ENCODE measurements around the genes UCP2, XRRA1 and UVRAG.

DNA sequence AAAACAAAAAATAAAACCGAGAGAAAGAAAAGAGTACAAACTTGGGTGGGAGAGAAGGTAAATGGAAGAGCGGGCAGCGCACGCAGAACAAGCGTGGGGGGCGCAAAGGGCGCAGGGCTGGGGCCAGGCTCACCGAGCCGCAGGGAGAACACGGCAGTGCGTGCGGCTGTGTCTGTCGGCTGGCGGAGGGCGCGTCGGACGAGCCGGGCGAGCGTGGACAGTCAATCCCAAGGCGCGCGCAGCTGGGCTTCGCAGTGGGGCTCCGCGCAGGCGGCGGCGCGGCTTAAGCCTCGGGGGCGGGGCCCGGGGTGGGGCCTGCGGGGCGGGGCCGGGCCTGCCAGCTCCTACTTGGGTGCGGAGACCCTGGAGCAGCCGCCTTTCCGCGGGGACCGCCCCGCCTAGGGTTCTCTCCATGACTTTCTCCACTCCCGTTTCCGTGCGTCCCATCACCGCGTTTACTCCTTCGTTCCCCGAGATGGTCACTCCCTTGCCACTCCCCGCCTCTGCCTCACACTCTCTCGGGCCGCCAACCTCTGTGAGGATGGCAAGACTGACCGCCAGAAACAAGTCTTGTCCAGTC lies at the start of gene UCP2:
Gene UCP2, minus strand, starts transcription at position 256 of the 580 bp plus-strand sequence.
- PRO-cap, result bidirectional peak, plus-strand start at position 375 of the sequence, minus-strand start at position 193 of the sequence
- RAMPAGE, long total RNA, 5 experiments, result start-site peak on the minus strand in 4 of 5 experiments, centred at positions 247 to 318 of the sequence, 35 to 164 reads per replicate
- RRBS, result 1% methylated on average over 13 of the region's 54 CpGs

DNA sequence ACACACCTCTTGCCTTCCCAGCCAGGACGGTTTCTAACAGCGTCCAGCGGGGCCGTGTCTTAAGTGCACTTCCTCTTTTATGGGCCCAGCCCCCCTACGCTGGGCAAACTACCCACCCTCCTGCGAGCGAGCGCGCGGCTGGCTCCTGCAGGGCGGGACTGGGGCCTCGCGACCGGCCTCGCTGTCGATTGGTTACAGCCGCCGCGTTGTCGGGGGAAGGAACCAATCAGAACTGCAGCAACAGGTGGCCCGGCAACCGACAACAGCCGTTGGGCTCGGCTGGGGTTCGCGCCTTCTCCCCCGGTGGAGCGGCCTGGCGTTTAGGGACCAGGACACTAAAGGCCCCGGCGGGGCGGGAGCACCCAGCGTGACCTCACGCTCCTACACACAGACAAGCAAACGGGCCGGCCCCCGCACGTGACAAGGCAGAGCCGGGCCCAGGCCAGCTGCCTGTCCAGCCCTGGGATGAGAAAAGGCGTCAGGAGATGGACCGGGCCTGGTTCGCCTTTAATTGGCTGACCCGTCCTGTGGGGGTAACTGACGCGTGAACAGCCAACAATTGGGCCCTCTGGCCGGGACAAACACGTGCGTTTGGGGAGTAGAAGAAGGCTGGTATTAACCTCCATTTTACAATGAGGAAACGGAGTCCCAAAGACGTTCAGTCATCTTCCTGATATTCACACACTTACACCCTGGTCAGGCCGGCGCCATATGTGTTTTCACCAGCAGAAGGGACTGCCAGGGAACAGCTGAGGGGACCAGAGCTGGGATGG lies 711 bp upstream of the UCP2 start:
- PRO-cap, result bidirectional peak, plus-strand start at position 471 of the sequence, minus-strand start at position 160 of the sequence
- RAMPAGE, long total RNA, 5 experiments, result start-site peak on the minus strand in 1 of 5 experiments, centred at position 26 of the sequence, 8 reads per replicate
- RRBS, result 3% methylated on average over 31 of the region's 52 CpGs

- PRO-cap, result no peak
- RAMPAGE, long total RNA, 5 experiments, result no peak in any of the 5 experiments
- RRBS, result no CpG with 5 or more reads among the region's 4 CpGs
Measured at GRCh38 chr11:74007940-74008334, 948 bp downstream of the UCP3 start.

GRCh38 chr11:74461821-74462651 lies 5.3 kb downstream of the KCNE3 start:
- PRO-cap, result bidirectional peak, plus-strand start at chr11:74462291, minus-strand start at chr11:74462158
- RAMPAGE, long total RNA, 5 experiments, result no peak in any of the 5 experiments
- RRBS, result no CpG with 5 or more reads among the region's 5 CpGs

GRCh38 chr11:74681816-74682256 lies 49.4 kb downstream of the CHRDL2 start:
- PRO-cap, result no peak
- RAMPAGE, long total RNA, 5 experiments, result no peak in any of the 5 experiments
- RRBS, result no CpG with 5 or more reads among the region's 5 CpGs

DNA sequence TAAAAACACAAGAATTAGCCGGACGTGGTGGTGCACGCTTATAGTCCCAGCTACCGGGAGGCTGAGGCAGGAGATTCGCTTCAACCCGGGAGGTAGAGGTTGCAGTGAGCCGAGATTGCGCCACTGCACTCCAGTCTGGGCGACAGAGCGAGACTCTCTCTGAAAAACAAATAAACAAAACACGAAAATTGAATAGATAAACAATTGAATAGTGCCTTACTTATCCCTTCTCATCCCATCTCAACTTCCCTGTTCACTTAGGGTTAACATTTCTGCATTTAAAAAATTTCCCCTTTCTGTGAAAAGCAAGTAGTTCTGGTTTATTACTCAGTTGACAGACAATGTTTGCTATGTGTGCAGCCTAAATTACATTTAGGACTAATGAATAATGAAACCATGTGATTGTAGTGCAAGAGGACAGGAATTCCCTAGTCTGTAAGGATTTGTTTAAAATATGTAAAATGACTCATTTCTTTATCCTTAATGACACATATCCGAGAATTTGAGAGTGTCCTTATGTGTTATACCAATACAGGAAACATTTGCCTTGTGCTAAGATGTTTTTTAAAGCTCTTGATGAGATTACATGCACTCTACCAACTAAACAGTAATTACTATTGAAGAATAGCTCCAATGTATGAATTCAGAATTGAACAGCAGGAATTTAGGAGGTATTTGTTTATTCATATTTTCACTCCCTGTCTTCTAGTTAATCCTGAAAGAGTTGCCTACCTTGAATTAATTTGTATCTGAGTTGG lies 6.2 kb downstream of the RNF169 start:
- PRO-cap, result no peak
- RAMPAGE, long total RNA, 5 experiments, result no peak in any of the 5 experiments
- RRBS, result no CpG with 5 or more reads among the region's 12 CpGs

GRCh38 chr11:74755416-74755887 lies 6.8 kb downstream of the RNF169 start:
- PRO-cap, result no peak
- RAMPAGE, long total RNA, 5 experiments, result no peak in any of the 5 experiments
- RRBS, result no CpG with 5 or more reads among the region's 1 CpG

GRCh38 chr11:74783543-74784082 lies 35.0 kb downstream of the RNF169 start:
- PRO-cap, result no peak
- RAMPAGE, long total RNA, 5 experiments, result no peak in any of the 5 experiments
- RRBS, result no CpG with 5 or more reads among the region's 1 CpG

DNA sequence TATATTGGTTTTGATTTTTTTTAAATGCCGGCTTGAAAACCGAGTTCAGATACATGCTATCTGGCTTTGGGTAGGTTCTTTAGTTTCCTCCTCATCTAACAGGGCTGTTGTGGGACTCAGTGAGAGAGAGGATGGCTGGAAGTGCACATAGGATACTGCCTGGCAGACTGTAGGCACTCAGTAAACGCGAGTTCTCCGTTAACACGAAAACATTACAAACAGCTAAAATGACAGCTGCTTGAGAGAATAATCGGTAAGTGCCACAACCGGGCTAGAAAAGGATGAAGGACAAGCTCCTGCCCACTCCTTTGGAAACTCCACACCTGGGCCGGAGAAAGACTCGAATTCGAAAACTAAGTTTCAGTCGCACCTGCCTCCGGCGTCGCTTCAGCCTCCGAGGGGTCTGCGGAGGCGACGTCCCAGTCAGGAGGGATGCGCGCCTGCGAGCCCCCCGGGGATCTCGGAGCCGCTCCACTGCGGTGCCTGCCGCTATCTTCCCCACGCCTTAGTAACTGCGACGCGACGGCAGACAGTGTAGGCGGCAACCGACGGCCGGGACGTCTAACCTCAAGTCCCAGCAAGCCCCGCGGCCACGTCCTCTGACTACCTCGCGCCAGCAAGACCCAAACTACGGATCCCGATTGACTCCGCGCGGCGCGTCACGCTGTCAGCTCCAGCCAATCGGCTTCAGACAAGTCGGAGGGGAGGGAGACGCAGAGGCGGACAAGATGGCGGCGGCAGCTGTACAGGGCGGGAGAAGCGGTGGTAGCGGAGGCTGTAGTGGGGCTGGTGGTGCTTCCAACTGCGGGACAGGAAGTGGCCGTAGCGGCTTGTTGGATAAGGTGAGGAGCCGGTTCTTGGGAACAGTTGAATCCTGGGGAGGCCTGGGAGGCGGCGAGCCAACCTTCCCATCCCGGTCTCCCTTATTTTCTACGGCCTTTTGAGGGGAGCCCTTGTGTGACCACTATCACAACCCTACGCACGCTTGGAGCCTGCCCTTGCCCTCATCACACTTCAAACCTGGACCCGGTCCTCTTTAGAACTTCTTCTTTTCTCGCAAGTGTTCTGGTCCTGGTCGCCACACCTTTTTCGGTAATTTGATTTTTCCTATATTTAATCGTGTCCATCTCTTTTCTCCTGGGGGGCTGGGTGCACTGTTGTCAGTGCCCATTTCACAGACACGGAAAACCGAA lies at the start of gene XRRA1:
Gene XRRA1, minus strand, starts transcription at position 534 of the 1,193 bp plus-strand sequence.
- PRO-cap, result unidirectional peak, plus-strand start at position 119 of the sequence; bidirectional peak, plus-strand start at position 694 of the sequence, minus-strand start at position 507 of the sequence
- RAMPAGE, long total RNA, 5 experiments, result start-site peak on the plus strand in 4 of 5 experiments, centred at positions 711 to 732 of the sequence, 105 to 530 reads per replicate; start-site peak on the minus strand in 5 of 5 experiments, centred at positions 525 to 553 of the sequence, 25 to 143 reads per replicate
- RRBS, result 2% methylated on average over 24 of the region's 76 CpGs

DNA sequence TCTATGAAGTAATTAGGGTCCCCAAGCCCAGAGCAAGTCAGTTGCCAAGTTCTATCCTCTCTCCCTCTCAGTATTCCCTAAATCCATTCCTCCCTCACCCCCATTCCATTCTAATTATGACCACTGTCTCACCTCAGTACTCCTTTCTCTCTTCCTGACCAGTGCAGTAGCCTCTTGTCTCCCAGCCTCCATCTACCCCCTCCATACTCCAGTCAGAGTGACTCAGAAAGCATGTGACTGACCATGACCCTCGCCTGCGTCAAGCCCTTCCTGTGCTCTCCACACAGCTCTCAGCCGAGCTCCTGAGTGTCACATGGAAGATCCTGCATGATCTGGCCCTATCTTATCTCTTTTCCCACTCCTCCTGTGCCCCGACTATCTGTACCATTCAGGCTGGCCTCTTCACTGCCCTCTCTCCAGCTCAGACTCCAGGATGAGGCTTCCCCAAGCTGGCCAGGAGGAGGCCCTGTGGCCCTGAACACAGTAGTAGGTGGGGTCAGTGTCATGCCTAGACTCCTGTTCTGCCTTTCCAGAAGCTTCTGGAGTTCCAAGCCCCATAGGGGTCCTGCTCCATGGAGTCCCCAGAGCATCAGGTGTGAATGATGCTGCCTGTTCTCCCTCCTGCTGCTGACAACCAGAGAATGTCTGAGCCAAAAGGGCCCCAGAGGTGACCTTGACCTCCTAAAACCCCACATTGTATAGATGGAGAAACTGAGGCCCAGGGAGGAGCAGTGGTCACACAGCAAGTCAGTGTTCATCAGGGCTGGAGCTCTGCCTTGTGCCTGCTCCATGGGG lies 42.7 kb downstream of the NEU3 start:
- PRO-cap, result no peak
- RAMPAGE, long total RNA, 5 experiments, result no peak in any of the 5 experiments
- RRBS, result no CpG with 5 or more reads among the region's 4 CpGs

DNA sequence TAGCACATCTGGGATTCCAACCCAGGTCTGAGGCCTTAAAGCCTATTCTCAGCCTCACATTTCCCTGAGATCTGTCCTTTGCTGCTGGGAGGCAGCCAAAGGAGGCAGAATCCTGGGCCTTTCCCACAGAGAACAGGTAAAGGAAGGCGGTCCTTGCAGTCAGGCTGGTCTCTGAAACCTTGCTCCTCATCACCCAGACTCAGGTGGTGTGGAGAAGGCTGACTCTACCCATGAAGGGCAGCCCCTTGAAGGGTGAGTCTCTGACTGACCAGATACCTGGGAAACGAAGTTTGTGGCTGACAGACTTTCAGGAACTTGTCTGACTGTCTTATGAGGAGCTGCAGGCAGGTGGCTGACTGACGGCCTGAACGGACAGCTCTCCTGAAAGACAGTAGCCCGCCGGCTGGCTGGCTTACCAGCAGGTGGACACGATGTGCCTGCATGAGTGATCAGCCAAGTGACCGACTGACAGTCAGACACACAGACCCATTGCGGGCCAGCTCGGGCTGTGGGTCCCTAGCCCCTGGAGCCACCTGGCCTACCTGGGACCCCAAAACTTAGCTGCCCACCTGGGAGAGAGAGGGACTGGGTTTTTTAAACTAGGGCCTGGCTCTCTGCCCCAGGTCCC lies 8.0 kb downstream of the SLCO2B1 start:
- PRO-cap, result no peak
- RAMPAGE, long total RNA, 5 experiments, result no peak in any of the 5 experiments
- RRBS, result no CpG with 5 or more reads among the region's 10 CpGs

GRCh38 chr11:75182484-75183177 lies 31.7 kb downstream of the SLCO2B1 start:
- PRO-cap, result no peak
- RAMPAGE, long total RNA, 5 experiments, result start-site peak on the plus strand in 1 of 5 experiments, at chr11:75182434-75183203 at its widest, 15 reads per replicate
- RRBS, result no CpG with 5 or more reads among the region's 8 CpGs

DNA sequence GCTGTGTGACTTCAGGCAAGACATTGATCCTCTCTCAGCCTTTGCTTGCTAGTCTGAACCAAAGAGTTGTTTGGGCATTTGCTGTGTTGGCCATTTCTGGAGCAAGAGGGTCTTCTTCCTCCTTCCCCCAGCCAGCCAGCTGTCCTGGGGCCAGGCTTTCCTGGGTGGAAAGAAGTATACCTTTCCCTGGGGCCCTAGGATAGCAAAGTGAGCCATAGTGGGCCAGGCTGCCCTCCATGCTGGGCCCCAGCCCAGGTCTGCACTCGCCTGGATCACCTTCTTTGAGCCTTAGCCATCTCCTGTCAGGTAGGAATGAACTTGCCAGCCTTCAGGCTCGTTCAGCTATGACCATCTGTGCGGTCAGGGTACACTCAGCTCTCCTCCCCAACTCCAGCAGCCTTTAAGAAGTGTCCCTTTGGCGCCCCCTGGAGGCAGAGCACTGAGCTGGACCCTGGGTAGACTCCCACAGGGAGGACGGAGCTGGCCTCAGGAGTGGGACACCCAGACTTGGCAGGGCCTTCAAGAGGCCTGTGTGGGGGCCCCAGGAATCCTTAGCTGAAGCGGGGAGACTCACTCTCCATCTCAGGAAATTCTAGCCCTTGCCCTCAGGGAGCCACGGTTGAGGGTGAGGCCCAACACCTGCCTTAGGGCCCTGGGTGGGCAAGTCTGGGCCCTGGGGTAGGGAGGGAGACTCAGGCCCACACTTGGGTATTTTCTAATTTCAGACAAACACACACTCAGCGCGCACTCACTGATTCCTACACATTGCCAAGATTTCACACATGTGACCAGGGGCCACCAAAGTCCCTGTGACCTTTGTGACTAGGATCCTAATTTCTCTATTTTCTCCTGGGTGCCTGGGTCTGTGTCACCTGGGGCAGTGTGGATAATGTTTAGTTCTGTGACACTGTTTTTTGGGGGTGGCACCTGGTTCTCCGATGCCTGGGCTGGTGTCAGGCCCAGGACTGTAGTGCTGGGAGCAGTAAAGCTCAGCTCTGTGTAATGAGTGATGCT lies 35.6 kb upstream of the TPBGL start:
- PRO-cap, result no peak
- RAMPAGE, long total RNA, 5 experiments, result start-site peak on the plus strand in 3 of 5 experiments, centred at positions 417 to 579 of the sequence, 8 to 49 reads per replicate
- RRBS, result no CpG with 5 or more reads among the region's 10 CpGs

GRCh38 chr11:75401156-75401827 lies 2.0 kb downstream of the RPS3 start:
- PRO-cap, result no peak
- RAMPAGE, long total RNA, 5 experiments, result no peak in any of the 5 experiments
- RRBS, result 18% methylated on average over 1 of the region's 13 CpGs

DNA sequence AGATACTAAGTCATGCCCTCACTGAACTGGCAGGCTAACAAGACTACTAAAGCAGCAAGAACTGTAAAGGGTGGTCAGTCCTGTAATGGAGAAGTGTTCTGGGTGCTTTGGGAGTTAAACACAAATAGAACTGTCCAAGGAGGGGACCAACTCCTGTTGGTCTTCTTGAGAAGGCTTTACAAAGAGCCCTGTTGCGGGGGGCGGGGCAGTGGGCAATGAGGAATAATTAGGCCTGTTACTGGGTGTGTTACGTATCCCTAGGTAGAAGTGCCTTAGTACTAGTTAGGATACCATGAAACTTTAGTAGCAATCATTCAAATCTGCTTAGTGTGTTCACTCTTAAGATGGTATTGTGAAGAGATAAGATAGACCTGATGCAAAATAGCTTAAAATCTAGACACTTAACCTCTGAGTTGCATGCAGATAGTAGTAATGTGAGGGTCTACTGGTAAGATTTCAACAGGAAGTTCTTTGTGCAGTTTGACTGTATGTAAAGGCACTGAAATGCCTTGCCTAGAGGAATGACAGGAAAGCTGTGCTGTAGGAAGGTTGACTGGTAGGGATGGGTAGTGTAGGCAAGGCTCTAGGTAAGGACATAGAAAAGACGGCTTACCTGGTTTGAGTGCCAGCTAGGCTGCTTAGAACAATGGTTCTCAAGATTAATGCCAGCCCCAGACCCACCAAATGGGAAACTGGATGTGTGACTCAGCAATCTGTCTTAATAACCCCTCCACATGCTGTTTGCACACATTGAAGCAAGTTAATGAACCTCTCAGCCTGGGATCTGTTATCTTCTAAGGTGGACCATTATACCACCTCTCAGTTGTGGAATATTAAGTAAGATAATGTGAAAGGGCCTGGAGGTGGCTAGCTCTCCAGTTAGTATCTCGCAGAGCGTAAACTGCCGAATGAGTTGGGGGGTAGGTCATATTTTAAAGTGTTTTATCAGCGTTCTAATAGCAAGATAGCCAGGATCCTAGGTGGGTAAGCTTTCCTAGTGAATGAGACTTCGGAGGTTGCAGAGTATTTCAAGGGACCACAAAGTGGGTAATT lies 3.6 kb downstream of the RPS3 start:
- PRO-cap, result no peak
- RAMPAGE, long total RNA, 5 experiments, result no peak in any of the 5 experiments
- RRBS, result no CpG with 5 or more reads among the region's 9 CpGs

DNA sequence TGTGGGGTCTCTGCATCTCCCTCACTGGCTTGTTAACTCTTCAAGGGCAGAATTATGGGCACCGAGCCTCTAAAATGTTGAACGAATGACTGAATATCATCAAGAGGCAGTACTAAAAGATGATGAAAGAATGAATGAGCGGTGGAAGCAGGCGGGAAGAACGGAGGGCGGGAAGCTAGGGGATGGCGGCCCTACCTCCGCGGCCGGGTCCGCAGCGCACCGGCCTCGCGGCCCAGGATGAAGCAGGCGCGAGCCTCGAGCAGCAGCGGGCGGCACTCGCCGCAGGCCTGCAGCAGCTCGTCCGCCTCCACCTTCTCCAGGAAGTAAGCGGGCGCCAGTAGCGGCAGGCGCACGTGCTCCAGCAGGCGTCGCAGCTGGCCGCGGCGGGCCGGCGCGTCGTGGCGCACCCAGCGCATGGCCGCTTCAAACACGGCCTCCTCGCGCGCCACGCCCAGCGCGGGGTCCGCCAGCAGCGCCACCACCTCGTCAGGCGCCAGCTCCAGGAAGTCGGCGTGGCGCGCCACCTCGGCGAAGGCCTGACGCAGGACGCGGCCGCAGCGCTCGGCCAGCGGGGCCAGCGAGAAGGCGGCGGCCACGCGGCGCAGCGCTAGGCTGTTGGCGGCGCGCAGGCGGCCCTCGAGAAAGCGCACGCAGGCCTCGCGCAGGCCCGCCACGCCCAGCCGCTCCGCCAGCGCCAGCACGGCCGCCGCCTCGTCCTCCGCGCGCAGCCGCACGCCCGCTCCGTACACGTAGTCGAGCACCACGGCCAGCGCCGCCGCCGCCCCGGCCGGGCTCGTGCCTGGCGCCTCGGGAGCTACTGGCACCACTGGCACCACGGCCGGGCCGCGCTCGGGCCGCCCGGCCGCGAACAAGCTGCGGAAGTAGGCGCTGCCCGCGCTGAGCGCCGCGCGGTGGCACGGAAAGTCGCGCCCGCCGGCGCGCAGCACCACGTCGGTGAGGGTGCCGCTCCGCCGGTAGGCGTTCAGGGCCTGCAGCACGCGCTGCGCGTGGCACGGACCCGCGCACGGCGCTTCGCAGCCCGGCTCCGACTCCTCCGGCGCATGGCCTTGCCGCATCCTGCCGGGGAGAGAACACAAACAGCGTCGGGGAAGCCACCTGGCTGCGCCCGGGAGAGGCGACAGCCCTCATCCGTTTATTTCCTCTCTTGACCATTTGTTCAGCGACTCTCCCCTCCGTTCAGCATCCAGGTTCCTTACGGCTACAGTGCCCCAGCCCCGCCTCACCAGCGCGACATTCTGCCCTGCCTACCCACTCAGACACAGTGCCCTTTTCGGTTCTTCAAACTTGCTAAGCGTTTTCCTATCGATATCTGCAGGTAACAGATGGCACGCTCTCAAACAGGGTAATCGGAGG lies 3.0 kb downstream of the KLHL35 start:
- PRO-cap, result no peak
- RAMPAGE, long total RNA, 5 experiments, result no peak in any of the 5 experiments
- RRBS, result 4% methylated on average over 45 of the region's 172 CpGs

GRCh38 chr11:75719108-75719532 lies 1.5 kb downstream of the MOGAT2 start:
- PRO-cap, result no peak
- RAMPAGE, long total RNA, 5 experiments, result no peak in any of the 5 experiments
- RRBS, result no CpG with 5 or more reads among the region's 3 CpGs

GRCh38 chr11:75814426-75815314 lies at the start of gene UVRAG:
Gene UVRAG (plus strand): TSS chr11:75815210.
- PRO-cap, result bidirectional peak, plus-strand start at chr11:75814863, minus-strand start at chr11:75814758; bidirectional peak, plus-strand start at chr11:75815242, minus-strand start at chr11:75815081
- RAMPAGE, long total RNA, 5 experiments, result start-site peak on the plus strand in 2 of 5 experiments, at chr11:75815179-75815302 at its widest, 13 to 14 reads per replicate
- RRBS, result 2% methylated on average over 7 of the region's 52 CpGs

DNA sequence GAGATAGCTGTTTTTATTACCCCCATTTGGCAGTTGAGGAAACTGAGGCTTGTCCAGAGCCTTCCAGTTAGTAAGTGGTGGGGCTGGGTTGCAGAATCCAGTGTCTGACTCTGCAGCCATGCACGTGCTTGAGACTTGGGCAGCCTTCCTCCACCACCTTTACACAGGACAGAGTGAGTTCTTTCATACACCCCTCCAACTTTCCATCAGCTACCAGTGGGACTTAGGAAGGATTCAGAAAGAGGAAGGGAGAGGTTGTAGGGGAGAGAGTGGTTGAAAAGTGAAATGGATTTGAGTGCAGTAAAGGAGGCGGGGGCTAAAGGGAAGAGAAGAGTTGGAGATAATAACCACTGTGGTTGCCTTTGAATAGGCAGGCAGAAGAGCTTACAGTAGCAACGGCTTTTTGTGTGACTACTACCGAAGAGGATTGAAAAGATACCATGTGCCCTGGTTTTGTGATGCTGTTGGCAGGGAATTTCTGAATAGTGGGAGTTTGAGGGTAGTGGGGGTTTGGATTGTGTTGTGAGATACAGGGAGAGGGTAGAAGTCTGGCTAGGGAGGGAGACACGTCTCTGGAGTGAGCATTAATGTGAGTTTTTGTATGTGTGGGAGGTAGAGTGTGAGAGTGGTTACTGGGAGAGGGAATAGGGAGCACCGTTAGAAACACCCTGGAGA lies 1.7 kb downstream of the UVRAG start:
- PRO-cap, result no peak
- RAMPAGE, long total RNA, 5 experiments, result no peak in any of the 5 experiments
- RRBS, result no CpG with 5 or more reads among the region's 6 CpGs

- PRO-cap, result no peak
- RAMPAGE, long total RNA, 5 experiments, result no peak in any of the 5 experiments
- RRBS, result no CpG with 5 or more reads among the region's 5 CpGs
Measured at GRCh38 chr11:75822290-75822902, 7.4 kb downstream of the UVRAG start.